ENCODE measurements around the genes SLC19A3 and SCYGR6.

GRCh38 chr2:224580028-224580399, 5.1 kb downstream of the CUL3 start:
- PRO-cap = no peak

- PRO-cap = no peak
Measured at GRCh38 chr2:224763114-224763508, 46.9 kb upstream of the CCDC195 start.

- PRO-cap = no peak
Measured at GRCh38 chr2:224927326-224928355, 114.6 kb downstream of the DOCK10 start.

- PRO-cap = no peak
Measured at GRCh38 chr2:225017576-225018160, 24.6 kb downstream of the DOCK10 start.

GRCh38 chr2:226030647-226030966, 631.1 kb downstream of the NYAP2 start:
- PRO-cap = no peak

- PRO-cap = no peak
Measured at GRCh38 chr2:226151058-226151612, 648.5 kb downstream of the IRS1 start.

- PRO-cap = no peak
Measured at GRCh38 chr2:226477201-226477789, 322.3 kb downstream of the IRS1 start.

- PRO-cap = unidirectional peak, minus-strand start at chr2:226644470
Measured at GRCh38 chr2:226644376-226645041, 155.1 kb downstream of the IRS1 start.

GRCh38 chr2:226661606-226662081, 138.0 kb downstream of the IRS1 start:
- PRO-cap = no peak

- PRO-cap = no peak
Measured at GRCh38 chr2:226770551-226771374, 28.9 kb downstream of the IRS1 start.

DNA sequence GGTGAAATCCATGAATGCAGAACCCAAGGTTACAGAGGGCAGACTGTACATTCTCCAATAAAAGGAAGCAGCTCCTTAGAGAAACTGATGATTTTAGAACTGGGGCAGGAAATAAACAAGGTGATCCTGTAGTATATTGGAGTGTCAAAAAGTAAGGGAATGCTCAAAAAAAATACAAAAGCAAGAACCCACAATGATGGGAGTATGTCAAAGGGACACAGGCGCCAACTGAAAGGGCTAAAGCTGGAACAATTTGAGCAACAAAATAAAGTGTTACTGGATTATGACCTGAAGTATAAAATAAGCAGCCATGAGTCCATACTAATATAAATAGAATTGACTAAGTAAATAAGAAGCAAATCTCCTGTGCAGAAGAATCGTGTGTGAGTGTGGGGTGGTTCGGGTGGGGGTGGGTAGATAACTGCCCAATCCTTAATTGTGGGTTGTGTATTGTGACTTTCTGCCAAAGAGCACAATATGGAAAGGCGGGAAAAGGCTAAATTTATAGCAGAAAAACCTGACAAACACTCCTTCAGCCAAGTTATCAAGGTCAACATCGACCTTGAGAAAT, 23.6 kb downstream of the IRS1 start:
- PRO-cap = no peak

GRCh38 chr2:226796518-226797172, 3.0 kb downstream of the IRS1 start:
- PRO-cap = no peak

GRCh38 chr2:226800922-226801971, 1.6 kb upstream of the IRS1 start:
- PRO-cap = bidirectional peak, plus-strand start at chr2:226801326, minus-strand start at chr2:226801145; bidirectional peak, plus-strand start at chr2:226801683, minus-strand start at chr2:226801547

DNA sequence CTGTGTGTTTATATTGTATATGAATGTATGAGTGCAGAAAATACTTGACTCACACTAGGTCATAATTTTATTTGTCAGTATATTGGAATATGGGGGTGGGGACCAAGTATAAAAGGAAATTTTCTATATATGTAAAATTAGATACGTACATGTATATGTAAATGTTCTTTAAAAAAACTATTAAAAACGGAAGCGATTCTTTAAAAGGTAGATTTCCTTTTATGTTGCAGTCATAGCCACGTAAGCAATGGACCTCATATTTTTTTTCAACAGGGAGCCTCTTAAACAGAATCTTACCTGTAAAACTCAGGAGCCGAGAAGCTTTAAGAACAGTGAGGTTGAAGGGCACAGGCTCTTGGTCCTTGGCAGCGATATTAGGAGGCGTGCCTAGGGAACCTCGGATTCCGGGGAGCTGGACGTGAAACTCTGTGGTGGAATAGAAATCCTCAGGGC, 3.3 kb downstream of the RHBDD1 start:
- PRO-cap = no peak

- PRO-cap = no peak
Measured at GRCh38 chr2:227227901-227228677, 63.7 kb downstream of the COL4A3 start.

GRCh38 chr2:227451204-227451719, 20.7 kb upstream of the AGFG1 start:
- PRO-cap = no peak

DNA sequence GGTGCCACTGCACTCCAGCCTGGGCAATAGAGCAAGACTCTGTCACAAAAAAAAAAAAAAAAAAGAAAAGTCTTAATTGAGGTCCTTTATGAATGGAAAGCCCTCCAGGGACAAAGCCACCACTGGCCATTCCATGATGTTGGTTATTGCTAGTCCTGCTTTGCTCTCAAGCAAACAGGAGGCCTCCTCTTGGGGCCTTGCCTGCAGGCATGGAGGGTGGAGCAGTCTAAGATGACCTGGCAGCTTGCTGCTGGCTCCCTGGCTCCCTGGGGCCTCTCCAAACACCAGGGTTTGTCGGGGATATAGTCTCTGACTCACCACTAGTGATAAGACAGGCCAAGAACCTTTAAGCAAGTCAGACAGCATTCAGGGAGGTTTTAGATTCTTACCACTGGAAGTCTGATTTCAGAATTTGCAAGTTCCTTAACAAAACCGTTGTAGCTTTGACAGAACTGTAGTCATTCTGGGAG, 5.8 kb upstream of the AGFG1 start:
- PRO-cap = no peak

GRCh38 chr2:227717538-227718683, at the start of gene SLC19A3:
Gene SLC19A3 (minus strand): TSS chr2:227718028.
- PRO-cap = unidirectional peak, minus-strand start at chr2:227718028

DNA sequence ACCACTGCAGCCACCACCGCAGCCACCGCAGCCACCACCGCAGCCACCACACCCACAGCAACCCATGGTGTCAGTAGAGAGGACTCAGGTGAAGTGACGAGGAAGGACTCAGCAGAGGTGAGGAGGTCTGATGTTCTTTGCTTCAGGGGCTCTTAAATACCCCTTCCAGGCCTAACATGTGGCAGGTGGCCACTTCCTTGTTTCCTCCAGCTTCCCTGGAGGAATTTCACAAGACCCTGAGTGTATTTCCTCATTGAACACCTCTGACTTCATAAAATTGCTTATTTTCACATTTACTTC, at the start of gene SCYGR6:
Gene SCYGR6, minus strand, starts transcription at position 66 of the 300 bp plus-strand sequence.
- PRO-cap = no peak

DNA sequence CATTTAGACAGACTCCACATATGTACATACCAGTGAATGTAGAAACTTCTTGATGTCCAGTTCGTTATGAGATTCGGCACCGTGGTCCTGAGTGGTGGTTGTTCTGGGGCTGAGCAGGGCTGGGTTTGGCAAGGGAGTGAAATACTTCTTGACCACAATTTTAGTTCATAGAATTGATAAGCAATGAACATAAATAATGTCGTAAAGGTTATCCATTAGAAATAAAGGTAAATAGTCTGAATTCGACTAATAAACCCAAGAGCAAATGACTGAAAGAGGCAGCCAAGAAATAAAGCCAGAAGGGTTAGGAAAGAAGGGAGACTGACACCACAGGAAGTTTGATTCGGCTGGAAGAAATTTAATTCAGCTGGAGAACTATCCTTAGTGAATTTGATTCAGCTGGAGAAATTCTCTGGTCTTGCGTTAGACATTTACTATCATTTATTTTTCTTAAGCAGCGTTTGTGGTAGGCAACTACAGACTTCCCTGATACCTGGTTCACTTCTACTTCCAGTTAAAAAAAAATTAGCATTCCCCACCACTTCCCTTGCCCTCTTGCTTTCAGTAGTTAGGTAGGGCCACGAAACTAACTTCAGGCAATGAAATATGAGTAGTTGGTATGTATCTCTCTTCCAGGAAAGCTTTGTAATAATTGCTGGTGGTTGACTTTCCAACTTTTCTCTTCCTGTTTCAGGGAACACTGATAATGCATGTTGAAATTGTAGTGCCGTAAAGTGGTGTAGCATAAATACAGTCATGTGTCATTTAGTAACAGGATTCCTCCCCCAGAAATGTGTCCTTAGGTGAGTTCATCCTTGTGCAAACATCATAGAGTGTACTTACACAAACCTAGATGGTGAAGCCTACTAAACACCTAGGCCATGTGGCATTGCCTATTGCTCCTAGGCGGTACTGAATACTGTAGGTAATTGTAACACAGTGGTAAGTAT, 429.5 kb downstream of the PID1 start:
- PRO-cap = no peak

All from anterior vena cava (tissue), 1 donor.